Tongue (tissue), 2 donors: ENCODE data around the genes ACMSD, ZRANB3 and LCT.

DNA sequence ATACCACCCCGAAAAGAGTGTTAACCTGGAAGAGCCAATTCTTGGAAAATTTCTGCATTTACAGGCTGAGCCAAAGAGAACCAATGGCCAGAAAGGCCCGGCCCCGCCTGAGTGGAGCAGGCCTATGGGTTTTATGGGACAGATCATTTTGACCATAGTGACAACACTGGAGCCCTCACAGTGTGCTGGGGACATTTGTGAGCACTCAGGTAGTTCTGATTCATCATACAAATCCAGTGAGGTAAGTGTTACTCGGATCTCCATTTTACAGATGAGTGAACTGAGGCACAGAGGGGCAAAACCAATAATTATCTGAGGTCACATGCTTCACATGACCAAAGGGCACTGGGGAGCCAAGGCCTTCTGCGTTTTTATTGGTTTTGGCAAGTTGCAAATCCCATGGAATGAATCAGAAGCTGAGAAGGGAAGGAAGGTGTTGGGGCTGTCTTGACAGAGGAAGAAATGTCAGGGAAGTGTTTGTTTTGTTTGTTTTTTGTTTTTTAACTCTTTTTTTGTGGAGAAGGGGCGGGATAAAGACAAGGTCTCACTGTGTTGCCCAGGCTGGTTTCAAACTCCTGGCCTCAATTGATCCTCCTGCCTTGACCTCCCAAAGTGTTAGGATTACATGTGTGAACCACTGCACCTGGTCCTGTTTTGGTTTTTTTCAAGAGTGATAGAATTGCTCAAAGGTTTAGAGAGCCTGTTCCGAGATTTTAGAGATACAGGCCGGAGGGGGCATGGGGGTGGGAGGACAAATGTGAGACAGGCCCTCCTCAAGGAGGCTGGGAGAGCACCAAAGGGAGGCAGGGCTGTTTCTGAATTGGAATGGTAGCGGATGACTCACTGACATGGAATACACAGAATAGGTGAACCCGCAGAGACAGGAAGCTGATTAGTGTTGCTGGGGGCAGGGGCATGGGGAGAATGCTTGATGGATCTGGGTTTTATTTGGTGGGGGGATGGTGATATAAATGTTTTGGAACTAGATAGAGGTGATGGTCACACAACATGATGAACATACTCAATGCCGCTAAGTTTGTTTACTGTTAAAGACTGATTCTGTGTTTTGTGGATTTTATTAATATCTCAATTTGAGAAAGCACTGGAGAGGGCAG is 111.2 kb upstream of the MGAT5 start:
- RAMPAGE, long total RNA = no peak

- RAMPAGE, long total RNA = no peak
Observed at GRCh38 chr2:134232038-134232925, 21.6 kb upstream of the MGAT5 start.

GRCh38 chr2:134258453-134258984 is 4.6 kb downstream of the MGAT5 start:
- RAMPAGE, long total RNA = no peak

GRCh38 chr2:134314205-134314943 is 60.5 kb downstream of the MGAT5 start:
- RAMPAGE, long total RNA = no peak

DNA sequence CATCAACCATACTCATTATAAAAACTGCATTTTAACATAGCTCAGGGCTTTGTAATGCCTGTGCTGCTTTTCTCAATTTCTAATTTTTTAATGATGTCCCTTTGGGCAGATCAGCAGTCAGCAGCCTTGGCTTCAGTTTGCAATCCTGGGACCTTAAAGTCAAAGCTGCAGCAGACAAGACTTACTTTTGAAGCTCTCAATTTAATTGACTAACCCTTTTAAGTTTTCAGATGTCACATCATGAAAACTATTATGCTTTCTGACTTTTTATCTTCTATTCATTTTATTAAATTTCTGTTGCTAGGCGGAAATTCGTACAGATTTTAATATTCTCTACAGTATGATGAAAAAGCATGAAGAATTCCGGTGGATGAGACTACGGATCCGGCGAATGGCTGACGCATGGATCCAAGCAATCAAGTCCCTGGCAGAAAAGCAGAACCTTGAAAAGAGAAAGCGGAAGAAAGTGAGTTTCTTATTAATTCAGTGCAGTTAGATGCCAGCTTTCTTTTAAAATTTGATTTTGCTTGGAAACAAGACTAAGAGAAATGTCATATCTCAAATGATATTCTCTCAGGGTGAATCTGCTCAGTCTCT is 84.2 kb downstream of the MGAT5 start:
- RAMPAGE, long total RNA = no peak

DNA sequence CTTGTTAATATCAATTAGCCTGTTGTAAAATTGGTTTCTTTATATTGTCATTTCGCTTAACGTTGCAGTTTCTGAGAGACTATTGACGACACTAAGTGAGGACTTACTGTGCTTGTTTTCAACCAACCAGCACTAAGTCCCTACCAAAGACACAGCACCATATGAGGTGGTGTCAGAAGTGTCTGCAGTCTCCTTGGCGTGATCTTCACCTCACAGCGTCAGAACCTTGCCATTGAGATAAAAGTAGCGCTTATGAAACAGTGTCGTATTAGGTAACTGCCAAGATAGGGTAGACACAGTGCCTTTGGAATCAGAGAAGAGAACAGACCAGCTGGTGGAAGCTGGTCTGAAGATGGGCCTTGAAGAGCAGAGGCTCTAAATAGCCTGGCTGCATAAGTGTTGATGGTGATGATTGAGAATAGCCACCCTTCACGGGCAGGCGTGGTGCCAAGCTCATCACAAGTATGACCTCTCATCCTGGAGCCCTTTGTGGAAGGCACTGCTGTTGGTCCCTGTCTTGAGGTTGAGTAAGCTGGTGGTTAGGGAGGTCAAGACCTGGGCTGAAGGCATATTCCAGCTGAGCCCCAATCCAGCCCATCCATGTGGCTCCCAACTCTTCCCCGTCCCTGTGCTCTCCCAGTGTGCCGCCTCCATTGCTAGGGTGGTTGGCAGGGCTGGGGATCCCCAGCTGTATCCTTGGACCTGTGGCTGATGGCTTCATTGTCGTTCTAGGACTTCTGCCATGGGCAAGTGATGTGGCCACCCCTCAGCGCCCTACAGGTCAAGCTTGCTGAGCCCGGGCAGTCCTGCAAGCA is 187.4 kb downstream of the MGAT5 start:
- RAMPAGE, long total RNA = no peak

GRCh38 chr2:134739658-134740724 is 21.2 kb upstream of the TMEM163 start:
- RAMPAGE, long total RNA = no peak

DNA sequence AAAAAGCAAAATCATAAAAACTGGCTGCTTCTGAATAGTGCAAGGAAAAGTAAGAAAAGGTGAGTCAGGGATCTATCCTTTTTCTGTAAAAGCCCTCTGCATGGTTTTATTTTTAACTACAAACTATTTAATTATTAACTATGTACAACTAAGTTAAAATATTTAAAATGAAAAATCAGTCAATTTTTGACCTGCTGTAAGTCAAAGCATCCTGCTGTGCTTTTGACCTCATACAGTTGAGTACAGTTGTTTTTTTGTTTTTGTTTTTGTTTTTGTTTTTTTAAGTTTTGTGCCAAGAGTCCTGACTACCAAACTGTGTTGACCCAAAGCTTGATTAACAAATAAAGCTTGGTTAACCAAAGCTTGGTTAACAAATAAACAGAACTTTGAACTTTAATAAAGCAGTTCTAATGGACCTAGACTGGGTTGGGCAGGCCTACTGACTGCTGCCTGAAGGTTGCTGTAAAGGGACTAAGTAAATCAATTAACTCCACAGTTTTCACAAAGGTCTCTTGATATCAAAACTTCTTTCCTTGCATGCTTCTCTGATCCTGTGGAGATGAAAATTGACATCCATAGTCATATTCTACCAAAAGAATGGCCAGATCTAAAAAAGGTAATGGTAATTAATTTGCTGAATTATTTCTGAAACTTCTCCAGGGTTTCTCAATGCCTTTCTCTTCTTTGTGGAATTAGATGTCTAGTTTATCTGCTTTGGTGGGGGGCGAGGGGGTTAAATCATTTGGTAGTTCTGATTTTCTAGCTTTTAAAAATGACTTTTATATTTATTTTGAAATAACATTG is at the start of gene ACMSD:
Gene ACMSD, plus strand, starts transcription at position 493 of the 804 bp plus-strand sequence.
- RAMPAGE, long total RNA = no peak

DNA sequence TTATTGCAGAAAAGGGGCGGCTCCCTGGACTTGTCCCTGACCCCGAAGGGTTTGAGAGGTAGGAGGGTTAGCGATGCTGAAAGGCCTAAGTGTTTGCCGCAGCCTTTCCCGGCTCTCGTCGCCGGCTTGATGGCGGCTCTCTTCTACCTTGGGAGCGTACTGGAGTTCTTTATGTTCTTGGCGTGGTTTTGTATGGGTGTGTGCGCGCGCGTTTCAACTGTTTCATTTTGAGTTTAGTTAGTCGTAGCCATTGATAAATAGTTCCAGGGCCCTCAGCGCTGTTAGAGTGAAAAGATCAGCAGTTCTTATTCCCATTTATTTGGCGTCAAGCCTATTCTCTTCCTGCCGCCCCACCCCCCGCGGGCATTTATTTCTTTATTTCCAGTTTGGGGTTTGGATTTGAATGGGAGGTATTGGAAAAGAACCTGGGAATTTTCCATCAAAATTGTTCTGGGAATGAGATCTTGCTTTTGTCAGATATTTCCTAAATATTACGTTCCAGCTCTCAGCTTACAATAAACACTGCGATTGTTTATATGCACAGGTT is 759 bp downstream of the CCNT2 start:
- RAMPAGE, long total RNA = no peak

DNA sequence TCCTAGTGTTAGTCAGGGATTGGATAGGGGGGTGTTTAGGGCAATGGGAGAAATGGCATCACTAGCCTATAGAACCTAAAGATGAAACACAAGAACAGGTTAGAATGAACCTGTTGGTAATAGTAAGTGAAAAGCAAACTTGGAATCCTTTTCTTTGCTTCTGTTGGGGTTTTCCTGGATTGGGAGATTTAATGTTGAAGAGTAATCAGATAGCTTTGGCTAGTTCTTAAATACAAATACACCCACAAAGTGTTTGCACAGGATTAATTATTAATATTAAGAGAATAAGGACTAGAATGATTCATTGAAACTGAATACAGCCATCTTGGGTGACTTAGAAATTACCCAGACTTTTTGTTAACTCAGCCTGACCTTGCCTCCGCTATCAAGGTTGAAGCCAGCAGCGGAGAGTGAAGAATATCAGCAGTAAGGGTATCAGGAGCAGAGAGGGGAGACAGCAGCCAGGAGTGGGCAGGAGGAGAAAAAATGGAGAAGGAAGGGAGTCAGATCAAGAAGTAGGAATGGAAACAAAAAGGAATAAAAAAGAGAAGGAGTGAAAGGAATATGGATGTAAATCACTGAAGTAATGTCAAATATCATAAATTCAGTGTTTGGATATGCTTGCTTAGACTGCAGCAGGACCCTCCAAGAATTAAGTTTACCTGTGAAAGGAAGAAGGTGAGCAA is 14.5 kb downstream of the CCNT2 start:
- RAMPAGE, long total RNA = no peak

DNA sequence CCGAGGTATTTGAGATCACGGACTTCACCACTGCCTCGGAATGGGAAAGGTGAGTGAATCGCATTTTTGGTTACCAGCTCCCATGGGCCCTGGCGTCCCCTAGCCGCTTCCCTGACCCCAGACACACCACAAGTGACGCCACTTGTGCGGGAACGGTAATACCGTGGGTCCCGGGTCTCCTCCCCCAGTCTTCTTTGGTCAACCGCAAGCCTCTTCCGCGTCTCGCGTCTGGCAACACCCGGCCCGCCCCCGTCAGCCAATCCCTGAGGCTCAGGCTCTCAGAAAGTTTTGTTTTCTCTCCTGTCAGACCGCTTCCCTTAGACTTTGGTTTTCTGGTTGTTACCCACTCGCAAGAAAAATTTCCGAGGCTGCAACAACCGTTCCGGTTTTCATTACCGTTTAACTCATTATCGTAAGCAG is 355 bp downstream of the RAB3GAP1 start:
- RAMPAGE, long total RNA = no peak

DNA sequence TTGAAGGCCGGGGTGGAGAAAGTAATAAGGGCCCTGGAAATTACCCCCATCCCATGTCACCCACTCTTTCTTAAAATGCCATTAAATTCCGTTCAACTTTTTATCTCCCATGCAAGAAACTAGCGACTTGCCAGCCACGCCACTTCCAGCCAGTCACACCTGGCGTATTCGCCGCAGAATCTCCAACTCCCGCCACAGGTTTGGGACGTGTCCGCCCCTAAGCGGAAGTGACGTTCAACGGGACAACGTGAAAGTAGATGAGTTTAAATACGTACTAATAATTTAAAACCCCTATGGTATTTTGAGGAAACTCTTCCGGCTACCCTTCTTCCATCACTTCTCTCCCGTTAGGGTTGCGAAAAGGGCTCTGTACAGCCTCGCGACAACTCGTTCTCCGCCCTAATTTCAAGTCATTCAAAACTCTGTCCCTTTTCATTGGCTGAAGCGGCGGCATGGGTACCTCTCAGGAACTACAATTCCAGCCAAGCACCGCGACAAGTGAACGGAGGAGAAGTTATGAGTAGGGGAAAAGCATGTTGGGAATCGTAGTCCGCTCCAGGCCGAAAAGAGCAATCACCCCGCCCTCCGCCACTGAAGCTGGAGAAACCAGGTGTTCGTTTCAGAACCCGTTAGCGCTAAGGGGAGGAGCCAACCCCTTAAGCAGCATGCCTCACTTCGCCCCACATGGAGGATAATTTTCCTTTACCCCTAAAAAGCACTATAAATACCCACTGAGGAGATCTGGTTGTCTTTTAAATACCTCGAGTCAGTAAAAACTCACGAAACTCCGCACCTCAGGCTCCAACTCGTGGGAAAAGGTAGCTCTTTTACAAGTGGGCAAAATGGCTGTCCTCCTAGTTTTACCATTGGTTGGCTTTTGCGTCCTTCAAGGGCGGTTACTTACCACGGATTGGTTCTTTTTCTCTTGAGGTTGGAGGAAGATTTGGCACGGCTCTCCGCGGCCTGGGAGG is at the start of gene ZRANB3:
Gene ZRANB3, minus strand, starts transcription at position 852 of the 971 bp plus-strand sequence.
- RAMPAGE, long total RNA = no peak

DNA sequence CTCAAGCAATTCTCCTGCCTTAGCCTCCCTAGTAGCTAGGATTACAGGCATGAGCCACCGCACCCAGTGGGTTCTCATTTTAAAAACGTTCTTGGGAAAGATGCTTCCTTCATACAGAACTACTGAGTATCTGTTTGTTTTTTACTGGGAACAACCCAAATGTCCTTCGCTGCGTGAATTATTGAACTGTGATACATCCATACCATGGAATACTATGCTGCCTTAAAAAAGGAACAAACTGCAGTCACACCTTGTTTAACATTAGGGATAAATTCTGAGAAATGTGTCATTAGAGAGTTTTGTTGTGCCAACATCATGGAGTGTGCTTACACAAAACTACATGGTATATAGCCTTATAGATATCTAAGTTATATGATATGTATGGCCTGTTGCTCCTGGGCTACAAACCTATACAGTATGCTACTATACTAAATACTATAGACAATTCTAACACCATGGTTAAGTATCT is 6.5 kb downstream of the R3HDM1 start:
- RAMPAGE, long total RNA = no peak

DNA sequence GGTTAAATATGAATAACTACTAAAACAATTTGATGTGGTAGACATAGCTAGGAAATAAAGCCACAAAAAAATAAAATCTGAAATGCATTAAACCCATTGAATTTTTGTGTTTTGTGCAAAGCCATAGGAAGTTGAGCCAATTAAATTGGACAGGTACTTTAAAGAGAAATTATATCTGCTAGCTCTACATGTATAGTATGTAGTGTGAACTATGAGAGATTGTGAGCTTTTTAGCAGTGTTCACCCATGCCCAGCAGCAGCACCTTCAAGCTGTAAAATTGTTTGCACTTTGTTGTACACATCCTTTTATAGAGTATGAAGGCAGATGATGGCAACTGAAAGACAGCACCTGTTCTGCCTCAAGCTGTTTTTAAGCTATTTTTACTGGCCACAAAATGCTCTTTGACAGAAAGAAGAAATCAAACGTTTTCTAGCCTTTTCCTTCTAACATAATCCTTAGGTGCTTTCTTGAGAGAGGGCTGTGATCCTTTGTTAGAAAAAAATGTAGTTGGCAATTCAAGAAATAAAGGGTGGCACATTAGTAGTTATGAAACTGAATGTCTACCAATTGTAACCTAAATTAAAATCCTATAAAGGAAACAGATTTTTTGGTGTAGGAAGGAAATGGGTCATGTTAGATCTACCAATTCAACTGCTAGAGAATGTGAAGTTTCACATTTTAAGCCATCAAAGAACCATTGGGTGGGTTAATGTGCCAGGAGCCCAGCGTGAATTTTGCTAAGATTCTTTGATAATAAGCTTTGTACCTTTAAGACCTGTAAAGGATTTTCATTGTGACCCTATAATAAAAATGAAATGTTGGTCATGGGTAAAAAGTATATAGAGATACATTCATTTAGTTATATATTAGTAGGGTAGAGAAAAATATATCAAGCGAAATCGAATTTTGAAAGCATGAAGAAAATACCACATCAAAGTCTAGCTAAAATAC is 59.5 kb downstream of the R3HDM1 start:
- RAMPAGE, long total RNA = no peak

DNA sequence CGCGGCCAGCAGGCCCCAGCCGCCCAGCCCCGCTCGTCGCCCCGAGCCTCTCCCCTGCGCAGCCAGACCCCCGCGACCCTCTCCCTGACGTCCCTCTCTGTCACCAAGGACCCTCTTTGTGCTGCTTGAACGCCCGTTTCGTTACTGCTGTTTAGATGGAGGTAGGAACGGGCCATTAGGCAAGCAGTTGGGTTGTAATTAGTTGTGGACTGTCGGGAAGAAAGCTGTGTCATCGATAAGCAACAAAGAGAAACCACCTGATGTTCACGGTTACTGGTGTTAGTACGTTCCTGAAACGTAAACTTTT is 732 bp downstream of the UBXN4 start:
- RAMPAGE, long total RNA = no peak

DNA sequence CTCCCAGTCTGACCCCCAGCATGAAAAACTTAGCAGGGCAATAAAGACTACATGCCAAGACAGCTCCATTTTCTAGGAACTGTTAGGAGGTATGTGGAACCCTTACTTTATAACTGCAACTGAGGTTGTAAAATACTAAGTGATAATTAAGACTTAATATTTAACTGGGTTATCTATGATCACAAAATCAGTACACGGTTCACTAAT is at the start of gene LCT:
Gene LCT, minus strand, starts transcription at position 84 of the 207 bp plus-strand sequence.
- RAMPAGE, long total RNA = no peak

- RAMPAGE, long total RNA = no peak
Observed at GRCh38 chr2:135962248-135962477, 23.3 kb downstream of the DARS1 start.

DNA sequence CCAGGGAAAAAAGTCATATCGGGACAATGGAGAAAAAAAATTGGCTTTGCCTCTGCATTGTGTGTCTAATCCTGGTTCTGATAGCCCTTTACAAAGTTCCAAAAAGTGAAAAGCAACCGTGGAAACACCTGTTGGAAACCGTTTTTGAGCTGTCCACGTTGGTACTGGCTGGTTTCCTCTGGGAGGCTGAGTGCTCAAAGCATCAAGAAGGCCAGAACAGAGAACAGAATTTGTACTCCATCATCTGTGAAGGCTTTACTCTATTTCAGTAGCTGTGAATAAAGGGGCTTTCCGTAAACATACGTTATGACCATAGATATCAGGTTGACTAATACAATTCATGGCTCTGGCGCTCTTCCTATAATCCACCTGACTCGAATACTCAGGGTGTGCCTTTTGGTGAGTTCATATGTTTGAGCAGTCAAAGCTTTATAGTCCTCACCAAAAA is 65.6 kb downstream of the CXCR4 start:
- RAMPAGE, long total RNA = no peak

DNA sequence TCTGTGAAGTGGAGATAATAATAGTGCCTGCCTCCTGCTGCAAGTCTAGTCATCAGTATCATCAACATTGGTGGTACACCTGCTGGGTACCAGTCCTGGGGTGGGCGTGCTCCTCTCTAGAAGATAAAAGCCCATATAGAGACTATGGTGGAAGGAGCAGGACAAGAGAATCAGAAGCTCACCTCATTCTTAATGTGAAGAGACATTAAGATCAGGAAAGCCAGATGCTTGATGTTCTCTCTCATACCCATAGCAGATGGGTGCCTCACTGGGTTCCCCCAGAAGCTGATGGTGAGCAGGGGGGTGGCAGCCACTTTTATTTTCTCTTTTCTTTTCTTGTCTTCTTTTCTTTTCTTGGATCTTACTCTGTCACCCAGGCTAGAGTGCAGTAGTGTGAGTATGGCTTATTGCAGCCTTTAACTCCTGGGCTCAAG is 14.8 kb upstream of the CXCR4 start:
- RAMPAGE, long total RNA = no peak

DNA sequence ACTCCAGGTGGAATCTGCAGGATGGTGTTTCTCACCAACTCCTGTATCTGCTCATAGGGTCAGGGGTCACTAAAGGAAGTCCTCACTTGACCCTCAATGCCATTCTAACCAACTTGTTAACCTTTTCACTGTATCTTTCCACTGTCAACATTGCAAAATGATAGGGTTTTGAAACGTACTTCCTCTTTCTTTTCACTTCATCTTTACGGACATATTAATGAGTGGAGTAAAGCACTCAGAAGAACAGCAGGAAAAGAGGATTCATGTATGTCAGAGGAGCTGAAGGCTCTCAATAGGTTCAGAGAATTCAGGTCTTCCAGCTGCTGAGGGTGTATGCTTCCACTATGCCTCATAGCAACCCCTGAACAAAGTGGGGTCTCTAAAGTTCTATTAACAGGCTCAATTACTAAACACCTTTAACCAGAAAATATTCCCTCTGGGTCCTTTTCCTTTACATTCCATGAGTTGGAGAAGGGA is 207.2 kb upstream of the CXCR4 start:
- RAMPAGE, long total RNA = no peak